Bronchus (tissue), 1 donor: ENCODE data around the genes PLPP4, BTBD16, DMBT1 and C10orf88.

GRCh38 chr10:120456707-120457551, at the start of gene PLPP4:
Gene PLPP4 (plus strand): TSS chr10:120457227.
- PRO-cap = no peak

GRCh38 chr10:120942871-120943151, 91.6 kb downstream of the WDR11 start:
- PRO-cap = no peak

- PRO-cap = no peak
These were observed 119.3 kb downstream of the FGFR2 start for GRCh38 chr10:121478572-121479751.

DNA sequence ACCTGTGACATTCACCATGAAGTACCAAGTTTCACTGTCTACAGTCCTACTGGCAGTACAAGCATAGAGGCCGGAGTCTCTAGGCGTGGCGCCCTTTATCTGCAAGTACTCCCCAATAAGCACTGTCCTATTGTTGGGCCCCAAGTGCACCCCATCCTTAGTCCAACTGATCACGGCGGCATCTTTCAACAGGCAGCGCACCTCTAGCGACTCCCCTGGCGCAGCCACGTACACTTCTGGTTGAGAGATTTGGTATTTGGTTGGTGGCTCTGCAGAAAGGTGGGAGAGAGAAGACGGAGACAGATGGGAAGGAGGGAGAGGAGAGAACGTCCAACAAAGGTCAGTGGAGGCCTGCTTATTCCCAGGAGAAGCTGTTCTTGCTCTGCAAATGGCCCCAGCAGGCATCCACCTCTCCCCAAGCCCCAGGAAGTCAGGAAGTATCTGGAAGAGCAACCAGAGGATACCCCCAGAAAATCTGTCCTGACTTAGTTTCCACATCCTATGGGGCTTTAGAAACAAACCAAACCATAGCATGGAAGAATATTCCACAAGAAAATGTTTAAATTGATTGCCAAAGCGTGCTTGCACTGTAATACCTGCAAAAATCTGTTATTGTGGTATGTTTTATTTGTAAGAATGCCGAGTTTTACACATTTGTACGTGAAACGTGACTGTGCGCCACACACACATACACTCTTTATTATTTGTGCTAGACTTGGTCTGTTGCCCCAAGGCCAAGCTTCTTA, 32.6 kb downstream of the FGFR2 start:
- PRO-cap = no peak

- PRO-cap = no peak
These were observed 147.9 kb downstream of the ATE1 start for GRCh38 chr10:121779837-121780516.

DNA sequence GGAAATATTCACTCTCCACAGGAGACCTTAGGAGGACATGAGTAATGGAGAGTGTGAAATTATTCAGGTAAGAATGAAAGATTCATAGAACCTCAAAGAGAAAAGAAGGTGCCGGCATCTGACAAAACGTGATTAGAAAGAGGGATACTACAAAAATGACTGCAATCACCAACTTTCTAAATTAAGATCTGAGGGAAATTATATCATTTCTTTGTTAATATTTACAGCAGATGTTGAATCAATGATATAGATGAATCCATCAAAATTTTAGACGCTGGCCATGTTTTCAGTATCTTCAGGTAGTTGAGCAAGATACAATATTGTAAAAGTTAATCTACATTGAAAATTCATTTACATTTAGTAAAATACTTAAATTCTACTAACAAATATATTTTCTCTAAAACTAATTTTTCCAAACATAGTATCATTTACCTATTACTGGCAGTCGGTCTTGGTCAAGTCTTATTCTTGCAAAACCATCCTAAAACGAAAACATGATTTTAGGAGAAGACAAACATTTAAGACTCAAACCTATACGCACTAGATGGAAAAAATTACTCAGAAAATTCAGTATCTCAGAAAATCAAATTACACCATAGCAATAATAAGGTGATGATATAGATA, 15.0 kb downstream of the NSMCE4A start:
- PRO-cap = no peak

- PRO-cap = no peak
These were observed 18.4 kb downstream of the TACC2 start for GRCh38 chr10:122007475-122007674.

DNA sequence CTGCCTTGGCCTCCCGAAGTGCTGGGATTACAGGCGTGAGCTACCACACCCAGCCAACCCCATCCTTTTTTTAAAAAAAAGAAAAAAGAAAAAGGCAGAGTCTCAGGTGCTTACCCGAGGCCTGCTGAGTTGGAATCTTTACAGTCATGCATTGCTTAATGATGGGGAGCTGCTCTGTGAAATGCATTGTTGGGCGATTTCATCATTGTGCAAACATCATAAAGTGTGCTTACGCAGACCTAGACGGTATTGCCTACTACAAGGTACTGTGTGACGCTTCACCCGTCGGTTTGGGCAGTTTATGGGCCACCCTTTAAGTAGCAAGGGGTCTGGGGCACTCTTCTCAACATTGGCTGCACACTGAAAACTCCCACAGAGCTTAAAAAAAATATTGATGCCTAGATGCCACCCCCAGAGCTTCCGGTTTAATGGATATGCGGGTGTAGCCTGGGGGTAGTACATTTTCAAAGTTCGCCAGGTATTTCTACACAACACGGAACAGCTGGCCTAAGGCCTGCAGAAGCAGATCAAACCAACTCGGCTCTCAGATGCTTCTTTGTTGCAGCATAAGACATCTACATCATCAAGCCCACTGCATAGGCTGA, 113.0 kb downstream of the TACC2 start:
- PRO-cap = bidirectional peak, plus-strand start at position 346 of the sequence, minus-strand start at position 72 of the sequence

DNA sequence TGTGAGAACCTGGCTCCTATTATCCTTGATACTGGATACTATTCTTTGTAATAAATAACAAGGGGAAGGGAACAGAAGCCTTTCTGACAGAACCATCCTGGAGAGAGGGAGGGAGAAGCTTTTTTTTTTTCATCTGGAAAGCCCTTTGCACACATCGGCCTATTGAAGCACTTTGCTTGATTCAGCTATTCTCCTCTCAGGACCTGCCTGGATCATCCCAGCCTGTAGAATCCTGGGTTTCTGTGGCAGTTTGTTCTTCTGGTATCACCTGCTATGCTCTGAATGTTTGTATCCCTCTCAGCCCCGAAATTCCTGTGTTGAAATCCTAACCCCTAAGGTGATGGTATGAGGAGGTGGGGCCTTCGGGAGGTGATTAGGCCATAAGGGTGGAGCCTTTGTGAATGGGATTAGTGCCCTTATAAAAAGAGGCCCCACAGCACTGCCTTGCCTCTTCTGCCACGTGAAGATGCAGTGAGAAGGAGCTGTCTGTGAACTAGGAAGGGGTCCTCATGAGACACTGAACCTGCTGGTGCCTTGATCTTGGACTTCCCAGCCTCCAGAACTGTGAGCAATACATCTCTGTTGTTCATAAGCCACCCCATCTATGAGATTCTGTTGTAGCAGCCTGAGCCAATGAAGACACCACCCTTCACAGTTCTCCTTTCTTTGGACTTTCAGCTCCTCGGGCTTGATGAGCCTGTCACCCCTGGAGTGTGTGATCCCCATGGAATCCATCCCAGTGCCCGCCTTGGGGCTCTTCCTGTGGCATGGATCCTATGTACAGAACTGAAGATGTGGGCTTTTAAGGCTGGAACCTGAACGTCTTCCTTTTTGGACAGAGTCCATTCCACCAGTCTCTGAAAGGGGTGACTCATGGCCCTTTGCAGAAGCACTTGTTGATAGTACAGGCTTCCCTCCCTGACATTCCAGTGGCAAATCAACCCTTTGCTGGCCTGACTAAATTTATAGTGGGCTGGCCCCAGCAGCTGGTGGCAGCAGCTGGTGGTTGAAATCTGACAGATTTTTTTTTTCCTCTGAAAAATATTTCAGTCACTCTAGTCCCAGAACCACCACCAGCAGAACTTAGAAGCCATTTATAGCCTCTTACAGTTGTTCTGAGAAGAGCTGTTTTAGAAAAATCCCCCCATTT, 138.0 kb downstream of the TACC2 start:
- PRO-cap = bidirectional peak, plus-strand start at position 463 of the sequence, minus-strand start at position 231 of the sequence; bidirectional peak, plus-strand start at position 785 of the sequence, minus-strand start at position 788 of the sequence; unidirectional peak, minus-strand start at position 859 of the sequence

- PRO-cap = no peak
These were observed 43.4 kb upstream of the BTBD16 start for GRCh38 chr10:122227660-122228183.

GRCh38 chr10:122271253-122271544, at the start of gene BTBD16:
Gene BTBD16 (plus strand): TSS chr10:122271296.
- PRO-cap = no peak

DNA sequence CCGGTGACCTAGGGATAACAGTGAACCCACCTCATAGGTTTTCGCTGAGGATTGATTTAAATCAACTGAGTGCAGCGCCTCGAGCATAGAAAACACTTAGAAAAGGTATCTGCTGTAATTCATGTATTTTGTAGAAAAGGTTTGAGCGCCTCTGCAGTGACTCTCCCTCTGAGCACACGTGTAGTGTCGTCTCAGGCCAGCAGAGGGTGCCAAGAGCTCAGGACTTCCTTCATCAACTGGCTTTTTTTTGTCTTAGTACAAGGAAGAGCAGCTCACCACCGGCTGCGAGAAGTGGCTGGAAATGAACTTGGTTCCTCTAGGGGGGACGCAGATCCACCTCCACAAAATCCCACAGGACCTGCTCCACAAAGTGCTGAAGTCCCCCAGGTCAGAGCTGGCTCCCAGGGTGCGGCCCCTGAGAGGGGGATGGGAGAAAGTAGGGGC, 27.7 kb downstream of the BTBD16 start:
- PRO-cap = no peak

DNA sequence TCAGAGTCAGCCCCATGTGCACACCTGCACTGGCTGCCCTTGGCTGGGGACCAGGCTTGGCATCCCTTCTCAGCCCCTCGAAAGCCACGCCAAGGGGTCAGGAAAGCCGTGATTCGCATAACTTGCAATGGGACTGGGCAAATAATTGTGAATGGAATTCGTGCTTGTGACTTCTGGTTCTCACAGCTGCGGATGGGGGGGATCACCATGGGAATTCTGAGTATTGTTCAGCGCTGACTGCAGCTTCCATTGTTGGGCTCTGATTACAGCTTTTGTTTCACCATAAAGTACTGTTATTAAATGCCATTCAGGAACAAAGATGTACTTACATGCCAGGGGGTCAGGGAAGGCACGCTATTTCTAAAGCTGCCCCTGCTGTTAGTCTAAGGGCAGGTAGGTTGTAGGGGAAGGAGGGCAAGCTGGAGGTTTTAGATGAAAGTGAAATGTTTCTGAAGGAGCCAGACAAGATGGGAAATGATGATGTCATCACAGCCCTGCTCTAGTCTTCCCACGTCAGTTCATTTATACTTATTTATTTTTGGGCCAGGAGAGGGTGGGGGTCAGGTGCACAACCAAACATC, 5.8 kb upstream of the PLEKHA1 start:
- PRO-cap = no peak

DNA sequence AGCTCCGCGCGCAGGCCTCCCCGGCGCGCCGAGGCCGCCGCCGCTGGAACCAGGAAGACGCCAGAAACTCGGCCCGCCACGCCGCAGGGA, 148 bp upstream of the PLEKHA1 start:
- PRO-cap = no peak

DNA sequence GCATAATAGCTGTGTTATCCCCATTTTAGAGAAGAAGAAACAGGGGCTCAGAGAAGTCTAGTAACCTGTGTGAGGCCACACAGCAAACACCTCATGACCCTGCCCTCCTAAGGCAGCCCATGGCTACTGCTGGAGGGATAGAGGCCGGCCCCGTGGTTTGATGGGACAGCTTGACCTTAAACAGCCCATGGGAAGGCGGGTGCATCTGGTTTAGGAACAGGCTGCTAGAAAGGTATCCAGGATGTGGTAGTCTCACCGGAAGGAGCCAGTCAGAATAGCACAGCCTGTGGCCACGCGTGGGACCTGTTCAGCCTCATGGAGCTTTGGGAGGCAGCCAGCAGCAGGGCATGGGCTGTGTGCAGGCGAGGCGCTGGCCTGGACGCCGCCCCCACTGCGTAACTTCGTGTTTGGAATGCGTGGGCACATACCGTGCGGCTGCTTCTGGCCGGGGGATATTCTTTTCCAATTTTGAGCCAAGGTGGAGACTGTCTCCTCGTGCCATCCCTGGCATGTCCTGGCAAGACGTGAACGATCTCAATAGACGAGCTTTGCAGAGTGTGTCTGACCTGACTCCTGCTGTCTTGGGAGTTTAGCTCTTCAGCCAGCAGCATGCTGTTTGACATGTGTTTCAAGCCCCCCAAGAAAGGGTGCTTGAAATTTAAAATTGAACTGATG, 29.9 kb downstream of the HTRA1 start:
- PRO-cap = no peak

DNA sequence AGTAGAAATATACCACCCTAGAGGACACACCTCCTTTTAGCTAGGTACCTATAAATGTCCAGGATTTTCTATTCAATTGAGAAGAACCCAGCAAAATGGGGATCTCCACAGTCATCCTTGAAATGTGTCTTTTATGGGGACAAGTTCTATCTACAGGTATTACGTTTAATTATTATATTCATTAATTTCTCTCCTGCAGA, at the start of gene DMBT1:
DMBT1 (plus strand) TSS at position 79 of the 200 bp plus-strand sequence.
- PRO-cap = no peak

- PRO-cap = bidirectional peak, plus-strand start at chr10:122954056, minus-strand start at chr10:122954055; unidirectional peak, minus-strand start at chr10:122954082; bidirectional peak, plus-strand start at chr10:122954434, minus-strand start at chr10:122954227
These were observed at the start of gene C10orf88 for GRCh38 chr10:122953672-122954735. Gene C10orf88 (minus strand): TSS chr10:122954227.

DNA sequence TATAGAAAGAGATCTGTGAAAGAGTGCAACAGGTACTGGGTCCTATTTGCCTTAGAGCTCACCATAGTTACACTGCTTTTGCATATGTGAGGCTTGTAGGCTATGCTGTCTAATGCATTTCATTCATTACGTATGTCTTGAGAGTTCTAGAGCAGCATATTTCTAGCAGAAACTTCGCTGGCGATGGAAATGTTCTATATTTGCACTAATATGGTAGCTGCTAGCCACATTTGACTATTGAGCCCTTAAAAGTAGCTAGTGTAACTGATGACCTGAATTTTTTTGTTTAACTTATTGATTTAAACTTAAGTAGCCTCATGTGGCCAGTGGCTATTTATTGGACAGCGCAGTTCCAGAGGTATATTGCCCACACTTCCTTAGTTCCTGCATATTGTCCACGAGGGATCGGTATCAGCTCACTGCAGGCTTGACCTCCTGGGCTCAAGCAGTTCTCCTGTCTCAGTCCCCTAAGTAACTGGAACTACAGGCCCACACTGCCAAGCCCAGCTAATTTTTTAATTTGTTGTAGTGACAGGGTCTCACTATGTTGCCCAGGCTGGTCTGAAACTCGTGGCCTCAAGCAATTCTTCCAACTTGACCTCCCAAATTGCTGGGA, 3.7 kb downstream of the PSTK start:
- PRO-cap = no peak

- PRO-cap = no peak
These were observed 6.2 kb downstream of the PSTK start for GRCh38 chr10:122986179-122986974.

GRCh38 chr10:123151277-123151800, 2.9 kb upstream of the BUB3 start:
- PRO-cap = bidirectional peak, plus-strand start at chr10:123151666, minus-strand start at chr10:123151488